Hair follicle dermal papilla cell (primary cell): ENCODE data around the gene SH3BP2.

DNA sequence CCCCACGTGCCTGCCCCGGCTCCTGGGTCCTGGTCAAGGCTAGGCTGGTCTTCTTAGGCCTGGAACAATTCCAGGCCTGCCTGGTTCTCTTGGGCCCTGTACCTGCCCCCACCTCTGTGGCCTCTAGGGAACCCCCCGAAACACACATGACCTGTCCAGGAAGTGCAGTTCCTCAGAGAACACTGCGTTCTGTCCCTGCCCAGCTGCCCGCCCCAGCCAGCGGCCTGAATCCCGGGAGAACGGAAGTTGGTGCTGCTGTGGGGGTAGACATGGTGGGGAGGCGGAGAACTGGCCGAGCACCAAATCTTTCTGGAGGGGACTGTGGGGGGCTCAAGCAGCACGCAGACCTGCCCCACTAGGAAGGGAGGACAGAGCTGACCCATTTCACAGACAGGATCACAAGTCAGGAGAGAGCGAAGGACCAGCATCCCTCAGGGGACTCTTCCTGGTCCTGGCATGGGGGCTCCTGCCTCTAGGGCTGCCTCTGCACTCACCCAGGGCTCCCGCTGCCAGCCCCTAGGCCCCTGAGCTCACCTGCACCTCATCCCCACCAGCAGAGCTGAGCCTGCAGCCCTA is 4.9 kb downstream of the MXD4 start:
- CAGE, long polyA plus RNA, result no peak

- CAGE, long polyA plus RNA, result no peak
Measured at GRCh38 chr4:2269517-2270066, 7.7 kb upstream of the MXD4 start.

DNA sequence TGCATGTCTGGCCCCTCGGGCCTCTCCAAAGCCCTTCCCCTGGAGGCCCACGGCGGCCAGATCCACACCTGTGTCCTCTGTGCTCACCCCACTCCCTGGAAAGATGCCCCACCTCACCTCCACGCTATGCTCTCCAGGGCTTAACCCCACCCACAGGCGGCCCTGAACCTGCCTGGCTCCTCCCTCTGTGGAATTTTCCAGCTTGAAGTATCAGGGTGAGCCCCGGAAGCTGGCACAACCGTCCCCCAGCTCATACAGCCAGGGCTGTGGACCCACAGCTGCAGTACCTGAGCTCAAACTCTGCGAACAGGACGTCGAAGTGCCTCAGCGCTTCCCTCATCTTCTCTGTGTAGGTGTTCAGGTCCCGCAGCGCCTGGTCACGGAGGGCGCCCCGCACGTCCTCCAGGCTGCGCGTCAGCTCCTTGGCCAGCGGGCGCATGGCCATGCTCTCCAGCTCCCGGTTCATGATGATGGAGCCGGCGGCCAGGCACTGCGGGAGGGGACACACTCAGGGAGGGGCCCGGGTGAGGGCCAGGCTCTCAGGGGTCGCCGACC is 77.3 kb upstream of the MXD4 start:
- CAGE, long polyA plus RNA, result no peak

DNA sequence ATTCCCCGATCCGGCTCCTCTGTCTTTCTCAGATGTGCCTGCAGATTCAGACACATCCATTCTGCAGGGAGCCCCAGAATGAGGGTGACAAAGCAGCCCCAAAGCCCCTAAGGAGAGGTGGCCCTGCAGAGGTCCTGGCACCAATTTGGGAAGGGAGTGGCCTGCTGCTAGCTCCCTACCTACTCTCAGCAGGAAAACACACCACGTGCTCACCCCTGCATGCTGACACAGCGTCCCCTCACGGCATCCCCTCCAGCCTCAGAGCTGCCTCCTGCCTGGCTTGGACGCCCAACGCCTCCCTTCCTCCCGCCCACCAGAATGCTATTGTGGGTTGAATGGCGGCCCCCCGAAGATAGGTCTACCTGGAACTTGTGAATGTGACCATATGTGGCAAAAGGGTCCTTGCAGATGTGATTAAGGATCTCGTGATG is 28.8 kb downstream of the ZFYVE28 start:
- CAGE, long polyA plus RNA, result no peak

DNA sequence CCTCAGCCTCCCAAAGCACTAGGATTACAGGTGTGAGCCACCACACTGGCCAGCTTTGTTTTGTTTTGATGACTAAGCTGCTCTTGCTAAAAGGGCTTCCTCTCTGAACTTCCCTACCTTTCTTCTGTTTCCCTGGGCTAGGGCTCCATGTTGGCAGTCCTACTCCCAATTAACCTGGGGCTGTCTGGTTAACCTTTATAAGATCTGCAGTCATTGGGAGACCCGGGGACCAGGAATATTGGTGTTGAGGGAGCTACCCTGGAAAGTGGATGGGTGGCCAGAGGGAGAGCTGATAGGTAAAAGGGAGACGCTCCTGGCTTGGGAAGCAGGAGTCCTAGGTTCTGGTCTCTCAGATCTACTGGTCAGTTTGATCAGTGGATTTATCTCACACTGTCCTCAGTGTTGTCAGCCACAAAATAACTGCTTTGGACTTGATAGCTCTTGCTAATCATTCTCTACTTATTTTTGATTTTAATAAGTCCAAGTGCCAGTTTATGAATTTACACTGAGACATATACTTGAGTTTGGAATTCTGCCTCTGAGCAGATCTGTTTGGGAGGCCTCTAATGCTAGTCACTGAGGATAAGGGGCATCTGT is 33.2 kb upstream of the FAM193A start:
- CAGE, long polyA plus RNA, result no peak

GRCh38 chr4:2767739-2768262 is 11.7 kb upstream of the TNIP2 start:
- CAGE, long polyA plus RNA, result no peak

GRCh38 chr4:2791284-2791879 is 1.5 kb upstream of the SH3BP2 start:
- CAGE, long polyA plus RNA, result no peak

DNA sequence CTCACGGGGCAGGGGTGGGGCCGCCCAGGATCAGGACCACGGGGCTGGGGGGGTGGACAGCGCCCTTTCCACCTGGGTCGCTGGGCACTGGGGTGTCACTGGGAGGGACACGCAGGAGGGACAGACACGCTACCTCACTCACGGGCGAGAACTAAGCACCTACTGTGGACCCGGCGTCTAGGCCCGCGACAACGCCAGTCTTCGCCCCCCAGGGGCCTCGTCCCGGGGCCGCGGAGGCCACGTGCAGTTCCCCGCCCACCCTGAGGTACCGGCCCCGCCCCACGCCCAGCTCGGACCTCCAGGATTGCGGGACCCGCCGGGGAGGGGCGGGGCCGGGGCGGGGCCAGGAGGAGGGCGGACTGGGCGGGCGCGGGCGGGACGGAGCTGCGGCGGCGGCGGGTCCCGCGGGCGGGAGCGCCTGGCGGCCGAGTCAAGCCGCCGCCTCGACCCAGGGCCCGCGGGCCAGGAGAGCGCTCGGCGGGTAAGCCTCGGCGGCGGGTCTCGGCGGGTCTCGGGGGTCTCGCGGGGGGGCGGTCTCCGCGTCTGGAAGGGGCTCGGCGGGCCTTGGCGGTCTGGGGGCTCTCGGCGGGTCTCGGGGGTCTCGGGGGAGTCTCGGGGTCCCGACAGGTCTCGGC is at the start of gene SH3BP2:
TSS of gene SH3BP2 (plus strand) at position 428 of the 635 bp plus-strand sequence.
- CAGE, long polyA plus RNA, result no peak

GRCh38 chr4:2793421-2794151 is 701 bp downstream of the SH3BP2 start:
- CAGE, long polyA plus RNA, result no peak

DNA sequence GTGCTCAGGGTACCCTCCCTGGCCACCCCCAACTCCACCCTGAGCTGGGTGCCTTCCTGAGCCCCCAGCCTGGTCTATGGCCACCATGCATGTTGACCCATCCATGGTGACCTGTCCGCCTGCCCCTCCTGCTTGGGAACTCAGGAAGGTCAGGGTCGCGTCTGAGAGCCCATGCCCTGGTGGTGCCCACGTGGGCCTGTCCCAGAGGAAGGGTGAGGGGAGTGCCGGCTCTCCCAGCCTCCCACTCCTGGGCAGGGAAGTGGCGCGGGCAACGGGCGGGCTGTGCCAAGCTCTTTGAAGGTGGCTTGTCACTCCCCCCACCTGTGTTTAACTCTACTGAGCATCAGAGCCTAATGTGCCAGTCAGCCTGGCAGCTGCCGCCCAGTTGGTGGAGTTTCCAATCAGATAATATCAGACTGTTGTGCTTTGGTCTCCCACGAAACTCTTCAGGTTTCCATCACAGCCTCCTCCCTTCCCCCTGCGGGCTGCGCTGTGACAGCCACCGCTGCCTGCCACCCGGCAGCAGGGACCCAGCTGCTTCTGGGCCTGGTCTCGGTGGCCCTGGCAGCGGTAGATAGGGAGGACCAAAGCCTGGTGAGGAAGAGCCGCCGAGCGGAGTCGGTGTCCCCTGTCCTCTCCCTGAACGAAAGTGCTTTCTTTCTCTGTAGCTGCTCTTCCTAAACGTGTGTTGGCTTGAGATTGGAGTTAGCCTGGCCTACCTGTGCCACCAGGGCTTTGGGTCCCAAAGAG is 4.9 kb downstream of the SH3BP2 start:
- CAGE, long polyA plus RNA, result no peak

GRCh38 chr4:2806910-2807527 is 14.1 kb downstream of the SH3BP2 start:
- CAGE, long polyA plus RNA, result no peak

DNA sequence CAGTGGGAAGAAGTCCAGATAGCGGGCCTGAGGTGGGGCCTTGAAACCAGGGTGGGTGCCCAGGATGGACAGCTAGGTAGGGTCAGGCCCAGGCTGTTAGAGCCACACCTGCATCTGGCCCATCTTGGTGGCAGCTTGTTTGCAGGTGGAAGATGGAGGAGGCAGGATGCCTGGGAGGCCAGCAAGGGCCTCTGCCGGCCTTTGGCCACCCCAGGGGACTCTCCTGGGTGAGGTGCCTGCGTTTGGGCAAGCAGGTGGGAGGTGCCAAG is 24.5 kb downstream of the SH3BP2 start:
- CAGE, long polyA plus RNA, result no peak

GRCh38 chr4:2867650-2868875 is 24.4 kb downstream of the ADD1 start:
- CAGE, long polyA plus RNA, result no peak

DNA sequence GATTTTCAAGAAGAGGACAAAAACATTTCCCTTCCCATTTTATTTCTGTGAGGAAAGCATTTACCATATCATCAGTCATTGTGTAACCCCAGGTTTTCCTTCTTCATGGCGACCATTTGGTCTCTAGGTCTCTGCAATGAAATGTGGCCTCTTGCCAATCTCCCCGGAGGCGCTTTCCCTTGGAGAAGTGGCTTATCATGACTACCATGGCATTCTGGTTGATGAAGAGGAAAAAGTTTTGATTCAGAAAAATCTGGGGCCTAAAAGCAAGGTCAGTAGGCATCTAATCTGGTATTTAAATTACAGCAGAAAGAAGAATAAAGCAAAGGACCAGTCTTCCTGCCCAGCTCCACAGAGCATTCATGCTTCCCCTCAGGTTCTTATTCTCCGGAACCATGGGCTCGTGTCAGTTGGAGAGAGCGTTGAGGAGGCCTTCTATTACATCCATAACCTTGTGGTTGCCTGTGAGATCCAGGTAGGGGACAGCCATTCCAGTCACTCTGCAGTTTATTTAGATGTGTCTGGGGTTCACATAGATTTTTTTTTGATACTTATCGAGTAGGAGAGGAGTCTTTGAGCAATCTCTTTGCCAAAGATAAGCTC is 36.5 kb downstream of the MFSD10 start:
- CAGE, long polyA plus RNA, result no peak

DNA sequence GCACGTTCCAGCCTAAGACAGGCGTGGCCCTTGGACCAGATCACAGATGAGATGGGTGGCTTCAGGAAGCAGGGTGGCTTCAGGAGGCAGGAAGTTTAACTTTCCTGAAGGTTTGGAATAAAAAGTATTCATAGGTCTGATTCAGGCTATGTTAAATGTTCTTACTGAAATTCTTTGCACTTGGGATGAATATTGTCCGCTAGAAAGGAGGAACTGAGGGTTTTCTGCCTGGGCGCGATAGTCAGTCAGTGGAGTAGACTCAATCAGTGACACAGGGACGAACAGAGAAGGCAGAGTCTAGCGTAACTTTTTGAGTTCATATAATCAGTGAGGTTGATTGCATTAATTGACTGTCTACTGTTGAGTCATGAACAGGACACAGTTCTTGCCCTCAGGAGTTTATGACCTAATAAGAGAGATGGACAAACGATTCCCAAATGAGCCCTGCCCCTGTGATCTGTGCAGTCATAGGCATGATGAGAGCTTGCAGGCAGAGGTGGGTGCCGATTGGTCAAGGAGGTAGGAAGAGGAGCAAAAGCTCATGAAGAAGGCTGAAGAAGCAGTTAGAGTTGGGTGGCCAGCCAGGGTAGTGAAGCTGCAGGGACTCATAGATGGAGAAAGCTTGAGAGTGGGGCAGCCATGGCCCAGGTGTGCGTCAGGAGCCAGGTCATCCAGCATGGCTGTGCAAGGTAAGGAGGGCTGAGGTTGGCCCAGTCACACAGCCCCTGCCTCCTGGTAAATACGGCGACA is 33.9 kb downstream of the MFSD10 start:
- CAGE, long polyA plus RNA, result no peak

- CAGE, long polyA plus RNA, result no peak
Measured at GRCh38 chr4:2935079-2935731, 580 bp upstream of the MFSD10 start.

- CAGE, long polyA plus RNA, result no peak
Measured at GRCh38 chr4:3134167-3134877, 59.8 kb downstream of the HTT start.

DNA sequence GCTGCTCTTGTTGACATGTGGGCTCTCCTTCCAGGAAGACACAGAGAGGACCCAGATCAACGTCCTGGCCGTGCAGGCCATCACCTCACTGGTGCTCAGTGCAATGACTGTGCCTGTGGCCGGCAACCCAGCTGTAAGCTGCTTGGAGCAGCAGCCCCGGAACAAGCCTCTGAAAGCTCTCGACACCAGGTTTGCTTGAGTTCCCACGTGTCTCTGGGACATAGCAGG is 25.7 kb upstream of the MSANTD1 start:
- CAGE, long polyA plus RNA, result no peak

GRCh38 chr4:3261417-3261892 is 12.5 kb downstream of the MSANTD1 start:
- CAGE, long polyA plus RNA, result no peak

DNA sequence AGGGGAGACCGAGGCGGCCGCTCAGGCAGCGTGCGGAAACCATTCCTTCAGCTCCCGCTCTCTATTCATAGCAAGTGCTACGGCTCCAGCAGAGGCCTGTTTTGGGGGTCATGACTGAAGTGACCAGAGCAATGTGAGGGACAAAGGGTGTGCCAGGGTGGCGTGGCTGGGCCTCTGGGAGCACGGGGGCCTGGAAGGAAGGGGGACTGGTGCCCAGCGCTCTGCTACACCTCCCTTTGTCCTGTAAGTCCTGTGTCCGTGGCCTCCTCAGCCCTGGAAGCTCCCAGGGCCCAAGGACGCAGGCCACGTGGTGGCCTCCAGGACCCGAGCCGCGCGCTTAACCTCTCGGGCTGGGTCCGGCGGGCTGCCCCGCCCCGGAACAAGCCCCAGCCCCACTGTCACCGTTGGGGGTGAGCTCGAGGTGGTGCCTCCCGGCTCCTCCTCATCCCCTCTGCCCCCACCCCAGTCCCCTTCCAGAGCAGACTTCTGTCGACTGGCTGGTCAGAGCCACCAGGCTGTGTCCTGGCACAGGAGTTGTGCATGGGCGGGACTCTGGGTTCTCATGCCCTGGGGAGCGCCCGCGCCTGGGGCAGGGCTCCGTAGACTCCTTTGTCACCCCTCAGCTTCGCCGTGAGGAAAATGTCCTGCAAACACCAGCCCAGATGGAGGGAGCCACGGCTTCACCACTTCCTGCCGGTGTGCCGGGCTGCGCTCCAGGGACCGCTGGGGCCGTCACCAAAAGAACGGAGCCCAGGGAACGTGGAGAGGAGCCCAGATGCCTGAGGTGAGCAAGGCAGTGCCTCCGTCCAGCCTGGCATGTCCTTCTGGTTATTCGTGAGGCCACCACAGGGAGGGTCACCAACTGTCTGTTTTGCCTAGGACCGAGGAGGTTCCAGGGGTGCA is 7.3 kb upstream of the RGS12 start:
- CAGE, long polyA plus RNA, result no peak